Glomerular endothelial cell (primary cell): Measurements from ENCODE around the gene PERP.

- RAMPAGE, long total RNA, result no peak
These were observed 55.3 kb downstream of the IL20RA start for GRCh38 chr6:136989118-136990193.

GRCh38 chr6:137025780-137026095 is 19.0 kb downstream of the IL20RA start:
- RAMPAGE, long total RNA, result no peak

GRCh38 chr6:137041867-137042740 is 2.7 kb downstream of the IL20RA start:
- RAMPAGE, long total RNA, result no peak

GRCh38 chr6:137350421-137350773 is 131.2 kb upstream of the IFNGR1 start:
- RAMPAGE, long total RNA, result no peak

GRCh38 chr6:137389109-137389590 is 105.0 kb downstream of the OLIG3 start:
- RAMPAGE, long total RNA, result no peak

DNA sequence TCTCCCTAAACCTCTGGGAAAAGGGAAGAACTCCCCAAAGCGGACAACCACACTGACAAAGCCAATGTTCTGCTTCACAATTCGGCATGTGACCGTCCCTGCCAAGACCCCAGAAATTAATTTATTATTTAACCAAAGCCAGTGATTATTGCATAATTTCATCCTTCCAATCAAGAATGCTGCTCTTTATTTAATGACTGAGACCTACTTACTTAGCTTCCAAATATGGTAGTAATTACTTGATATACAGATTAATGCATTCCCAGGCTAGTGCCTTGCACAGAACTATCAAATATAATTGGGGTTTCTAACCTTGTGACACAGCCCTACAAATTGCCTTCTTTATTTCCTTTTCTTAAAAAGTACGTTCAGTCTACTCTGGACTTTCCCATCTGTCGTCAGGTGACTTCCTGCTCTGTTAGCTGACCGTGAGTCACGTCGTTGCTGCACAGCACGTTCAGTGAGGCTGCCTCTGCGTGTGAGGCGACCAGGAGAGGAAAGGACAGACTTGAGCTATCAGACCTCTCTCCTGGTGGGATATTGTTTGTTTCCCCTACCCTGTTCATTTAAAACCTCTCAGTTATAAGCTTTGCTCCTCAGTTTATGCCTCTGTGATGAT is 55.8 kb upstream of the TNFAIP3 start:
- RAMPAGE, long total RNA, result no peak

- RAMPAGE, long total RNA, result no peak
These were observed 1.3 kb downstream of the TNFAIP3 start for GRCh38 chr6:137868406-137868705.

DNA sequence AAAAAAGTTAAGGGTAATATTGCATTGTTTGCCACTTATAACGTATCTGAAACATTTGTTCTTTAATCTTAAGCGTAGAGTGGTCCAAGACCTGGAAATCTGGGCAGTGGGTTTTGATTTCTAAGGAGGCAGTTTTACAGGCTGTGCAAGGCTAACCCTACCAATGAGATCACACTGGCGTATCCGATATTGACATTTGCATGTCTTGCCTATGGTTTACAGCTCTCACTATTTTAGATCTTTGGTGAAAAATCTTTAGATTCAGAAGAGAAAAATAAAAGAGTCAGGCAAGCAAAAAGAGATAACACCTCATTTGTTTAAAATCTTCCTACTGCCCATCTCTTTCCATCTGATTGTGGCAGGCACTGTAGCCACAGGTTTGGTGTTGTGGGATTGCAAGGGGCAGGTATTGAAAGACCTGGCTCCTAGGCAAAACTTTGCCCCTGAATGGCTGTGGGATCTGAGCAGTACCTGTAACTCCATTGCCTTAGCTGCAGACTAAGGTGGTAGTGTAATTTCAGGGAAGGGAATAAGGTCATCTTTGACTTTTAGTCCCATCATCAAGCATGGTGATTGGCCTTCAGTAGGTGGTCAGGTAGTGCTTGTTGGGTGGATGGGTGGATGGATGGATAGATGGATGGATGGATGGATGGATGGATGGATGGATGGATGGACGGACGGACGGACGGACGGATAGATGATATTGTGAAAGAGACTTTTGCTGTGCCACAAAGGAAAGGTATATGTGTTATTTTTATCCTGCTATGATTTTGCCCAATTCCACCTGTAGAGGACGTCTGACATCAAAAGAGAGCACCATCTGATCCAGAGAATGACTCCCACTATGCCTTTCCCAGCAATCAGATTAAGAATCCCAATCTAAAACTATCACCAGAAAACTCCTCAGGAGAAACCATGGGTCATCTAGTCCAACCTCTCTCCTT is 1.9 kb downstream of the TNFAIP3 start:
- RAMPAGE, long total RNA, result no peak

DNA sequence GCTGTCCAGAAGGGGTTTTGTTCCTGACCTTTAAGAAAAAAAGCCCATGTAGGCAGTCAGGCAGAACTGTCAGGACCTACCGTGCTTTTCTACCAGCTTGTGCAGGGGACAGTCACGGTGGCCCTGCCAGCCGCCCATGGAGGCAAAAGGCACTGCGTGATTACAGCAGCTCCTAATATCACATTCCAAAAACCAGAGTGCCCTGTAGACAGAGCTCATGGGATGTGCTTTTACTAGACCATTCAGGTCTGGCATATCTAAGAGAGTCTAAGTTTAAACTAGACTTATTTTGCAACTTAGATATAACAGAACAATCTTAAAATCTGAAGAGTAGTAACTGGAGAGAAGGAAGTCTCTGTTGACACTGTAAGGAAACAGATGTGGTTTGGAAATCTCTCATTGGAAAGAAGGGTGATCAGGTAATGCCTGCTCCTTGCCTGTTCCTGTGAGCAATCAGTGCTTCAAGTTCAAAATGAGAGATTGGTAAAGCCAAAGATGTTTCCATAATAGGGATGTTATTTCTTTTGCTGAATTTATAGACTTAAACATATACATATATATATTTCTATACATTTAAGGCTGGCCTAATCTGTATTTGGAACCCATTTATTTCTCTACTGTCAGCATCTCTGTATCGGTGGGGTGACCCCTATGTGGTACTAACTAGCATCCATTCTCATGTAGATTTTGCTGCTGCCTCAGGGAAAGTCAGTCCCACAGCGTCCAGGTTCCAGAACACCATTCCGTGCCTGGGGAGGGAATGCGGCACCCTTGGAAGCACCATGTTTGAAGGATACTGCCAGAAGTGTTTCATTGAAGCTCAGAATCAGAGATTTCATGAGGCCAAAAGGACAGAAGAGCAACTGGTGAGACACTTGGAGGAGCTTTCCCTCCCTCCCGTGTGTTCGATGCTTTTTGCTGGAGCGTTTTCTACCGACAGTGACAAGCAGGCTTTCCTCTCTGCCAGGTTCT is 12.6 kb downstream of the TNFAIP3 start:
- RAMPAGE, long total RNA, result no peak

- RAMPAGE, long total RNA, result no peak
These were observed 18.7 kb downstream of the PERP start for GRCh38 chr6:138088321-138089041.

DNA sequence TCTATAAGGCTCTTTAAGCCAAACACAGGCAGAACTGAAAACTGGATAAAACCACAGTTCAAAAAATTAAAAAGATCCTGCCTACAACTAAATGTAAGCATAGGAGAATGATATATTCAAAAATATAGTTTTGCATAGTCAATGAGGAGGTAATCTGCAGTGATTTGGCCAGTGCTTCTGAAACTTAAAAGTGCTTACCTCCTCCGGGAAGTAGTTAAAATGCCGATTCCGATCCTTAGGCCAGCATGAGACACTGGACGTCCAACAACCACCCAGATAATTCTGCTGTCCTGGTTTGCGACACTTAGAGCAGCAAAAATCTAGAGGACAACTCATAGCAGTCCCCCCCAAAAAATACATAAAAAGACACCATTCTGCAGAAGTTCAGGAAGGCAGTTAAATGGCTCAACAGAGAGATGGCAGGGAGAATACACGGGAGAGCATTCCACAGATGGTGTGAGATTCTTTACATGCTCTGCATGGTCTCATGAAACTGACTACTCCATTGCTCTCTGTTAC is 5.5 kb downstream of the PERP start:
- RAMPAGE, long total RNA, result no peak

GRCh38 chr6:138106792-138107723 is at the start of gene PERP:
Gene PERP (minus strand): TSS chr6:138107419.
- RAMPAGE, long total RNA, result no peak

DNA sequence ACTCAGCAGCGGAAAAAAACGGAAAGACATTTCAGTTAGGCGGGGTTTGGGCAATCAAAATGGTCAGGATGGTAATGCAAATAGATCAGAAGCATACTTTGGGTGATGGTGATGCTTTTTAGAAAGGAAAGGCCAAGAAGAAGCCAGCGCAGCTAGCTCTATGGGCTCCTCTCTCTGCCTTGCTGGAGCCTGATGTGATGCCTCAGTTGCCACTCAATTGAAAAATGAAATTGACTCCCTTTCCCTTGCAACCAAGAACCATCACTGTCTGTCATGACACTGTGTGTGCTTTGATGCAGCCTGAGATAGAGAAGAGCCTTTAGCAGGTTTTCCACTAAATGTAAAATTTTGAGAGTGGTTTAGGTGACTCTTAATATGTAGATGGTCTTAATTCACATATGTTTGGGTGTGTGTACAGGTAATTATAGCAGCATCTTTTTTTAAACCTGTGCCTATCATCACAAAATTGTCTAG is 1.1 kb downstream of the ARFGEF3 start:
- RAMPAGE, long total RNA, result no peak

DNA sequence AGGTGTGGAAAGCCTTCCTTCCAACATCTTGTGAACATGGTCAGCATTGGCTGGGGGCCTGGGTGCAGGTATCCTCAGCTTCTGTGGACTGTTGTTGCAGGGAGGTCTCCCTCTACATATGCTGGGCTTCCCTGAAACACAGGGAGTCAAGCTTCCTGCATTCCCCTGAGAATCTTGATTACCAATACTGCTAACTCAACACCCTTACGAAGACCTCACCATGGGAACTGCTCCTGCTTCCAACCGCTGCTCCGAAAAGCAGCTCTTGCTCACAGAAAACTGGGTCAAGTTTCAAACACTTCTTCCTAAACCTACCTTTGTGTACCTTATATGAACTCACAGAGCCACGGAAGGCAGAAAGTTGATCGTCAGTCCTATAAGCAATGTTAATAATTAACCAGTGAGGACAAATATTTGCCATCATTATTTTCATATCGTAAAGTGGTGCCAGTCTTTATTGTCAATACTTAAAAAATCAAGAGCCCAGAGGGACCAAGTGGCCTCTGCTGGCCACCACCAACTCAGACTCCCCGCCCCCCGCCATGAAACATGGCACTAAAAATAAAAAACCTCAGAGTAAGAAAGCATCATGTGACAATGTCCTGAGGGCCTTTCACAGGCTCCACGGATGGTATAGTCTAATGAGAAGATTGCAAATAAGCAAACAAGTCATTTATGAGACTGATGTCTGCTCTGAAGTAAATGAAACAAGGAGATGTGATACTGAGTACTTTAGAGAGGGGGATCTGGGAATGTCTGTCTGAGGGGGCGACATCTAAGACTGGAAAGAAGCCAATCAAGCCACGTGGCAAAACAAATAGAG is 9.0 kb upstream of the PBOV1 start:
- RAMPAGE, long total RNA, result no peak

DNA sequence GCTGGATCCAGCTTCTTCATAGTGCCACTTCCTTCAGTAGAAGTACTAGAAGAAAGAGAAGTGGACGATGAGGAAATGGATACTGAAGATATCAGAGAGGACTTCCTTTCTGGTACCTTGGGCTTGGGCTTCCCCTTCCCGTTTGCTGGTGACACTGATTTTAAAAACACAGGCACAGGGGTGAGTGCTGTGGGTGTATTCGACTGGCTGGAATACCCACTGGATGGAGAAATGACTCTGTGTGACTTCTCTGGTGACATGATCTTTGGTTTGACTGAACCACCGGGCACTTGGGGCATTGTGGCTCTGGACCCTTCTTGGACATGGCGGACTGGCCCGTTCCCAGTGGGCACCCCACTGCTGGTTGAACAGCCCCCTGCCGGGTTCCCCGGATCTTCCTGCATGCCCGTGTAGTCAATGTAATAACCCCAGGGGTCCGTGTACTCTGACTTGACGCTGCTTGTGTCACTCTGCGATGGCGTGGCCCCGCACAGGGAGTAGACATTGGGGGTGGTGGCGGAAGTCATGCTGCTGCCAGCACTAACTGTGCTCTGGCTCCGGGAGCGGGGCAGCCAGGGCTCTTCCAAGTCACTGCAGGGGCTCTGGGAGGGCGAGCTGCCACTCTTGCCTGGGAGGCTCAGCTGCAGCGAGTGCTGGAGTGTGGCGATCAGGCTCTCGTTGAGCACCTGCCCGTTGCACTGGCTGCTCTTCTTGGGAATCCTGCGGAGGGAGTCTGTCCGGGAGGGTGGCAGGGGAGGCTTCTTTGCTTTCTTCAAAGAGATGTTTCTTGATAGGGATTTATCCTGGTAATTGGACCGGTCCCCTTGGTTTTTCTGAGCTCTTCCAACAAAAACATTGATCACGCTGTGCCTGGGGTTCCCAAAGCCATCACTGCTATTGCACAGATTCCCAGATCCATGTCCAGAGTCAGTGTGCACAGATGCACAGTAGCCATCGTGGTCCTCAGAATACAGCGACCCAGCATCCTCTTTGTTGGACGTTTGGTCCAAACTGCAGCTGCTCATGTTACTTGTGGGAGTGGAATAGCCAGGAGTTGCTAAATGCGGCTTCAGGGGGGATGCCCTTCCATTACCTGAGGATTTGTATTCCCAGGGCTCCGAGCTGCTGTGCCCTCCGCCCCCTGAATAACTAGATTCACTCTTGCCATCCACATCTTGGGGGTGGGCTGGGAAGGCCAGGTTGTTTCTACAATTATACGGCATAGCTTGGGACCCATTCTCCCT is 28.0 kb downstream of the HEBP2 start:
- RAMPAGE, long total RNA, result no peak

DNA sequence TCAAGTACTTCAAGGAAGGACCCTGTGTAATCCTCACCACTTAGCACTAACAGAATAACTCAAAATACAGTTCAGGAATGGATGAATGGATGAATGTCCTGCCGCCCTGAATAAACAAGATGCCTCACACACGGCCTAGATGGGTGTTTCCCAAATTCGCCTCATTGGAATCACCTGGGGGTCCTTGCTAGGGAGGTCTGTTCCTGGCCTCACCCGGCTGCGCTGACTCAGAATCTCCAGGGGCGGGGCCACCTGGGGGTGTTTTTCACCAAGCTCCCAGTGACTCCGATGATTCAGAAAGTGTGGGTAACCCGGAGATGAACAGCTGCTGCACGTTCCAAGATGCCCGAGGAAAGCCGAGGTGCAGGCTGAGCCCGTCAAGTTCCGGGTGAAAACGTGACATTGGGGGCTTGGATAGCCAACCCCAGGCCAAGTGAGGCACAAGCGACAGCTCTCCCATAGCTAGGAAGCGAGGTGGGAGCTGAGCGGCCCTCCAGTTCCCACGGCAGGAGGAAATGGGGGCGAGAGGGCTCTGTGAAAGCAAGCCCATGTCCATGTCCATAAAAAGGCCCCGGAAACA is 90.9 kb upstream of the CCDC28A start:
- RAMPAGE, long total RNA, result no peak

GRCh38 chr6:138693408-138694150 is 80.0 kb upstream of the CCDC28A start:
- RAMPAGE, long total RNA, result no peak

DNA sequence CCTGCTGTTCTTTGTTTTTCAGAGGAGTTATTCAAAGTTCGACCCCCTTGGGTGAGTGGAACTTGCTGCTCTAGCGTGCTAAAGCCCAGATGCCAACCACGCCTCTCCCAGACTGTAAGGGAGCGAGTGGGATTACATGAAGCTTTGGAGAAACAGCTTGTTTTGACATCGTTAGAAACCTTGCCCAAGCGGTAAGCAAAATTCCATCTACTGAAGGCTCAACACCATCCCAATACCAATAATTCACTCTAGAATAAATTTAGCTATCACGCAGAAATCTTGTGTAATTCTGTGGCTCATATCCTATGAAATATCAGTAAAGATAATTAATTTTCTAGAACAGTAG is 48.5 kb downstream of the ECT2L start:
- RAMPAGE, long total RNA, result no peak

DNA sequence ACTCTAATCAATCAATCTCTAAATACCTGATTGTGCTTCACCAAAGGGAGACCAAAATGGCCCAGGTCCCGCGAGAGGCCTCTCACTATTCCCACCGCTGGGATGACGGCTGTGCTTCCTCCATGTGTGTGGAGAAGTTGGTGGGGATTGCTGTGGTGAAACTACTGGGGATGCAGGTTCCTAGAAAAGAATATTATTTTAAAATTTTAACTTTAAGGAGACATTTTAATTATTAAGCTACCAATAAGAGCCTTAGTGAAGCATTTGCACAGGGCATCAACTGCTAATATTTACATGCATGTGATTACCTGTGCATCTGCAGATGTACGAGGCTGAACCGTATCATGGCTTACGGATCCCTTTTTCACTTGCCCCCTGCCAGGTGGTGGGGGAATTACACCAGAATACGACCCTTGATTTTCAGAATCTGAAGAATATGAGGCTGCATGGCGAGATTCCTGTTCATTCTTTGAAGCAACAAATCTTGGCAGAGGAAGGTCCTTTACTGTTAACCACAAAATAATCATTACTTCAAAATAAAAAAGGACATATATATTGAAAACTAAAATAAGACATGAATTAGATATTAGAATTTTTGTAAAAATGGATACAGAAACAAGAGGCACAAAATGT is 42.7 kb downstream of the REPS1 start:
- RAMPAGE, long total RNA, result no peak

DNA sequence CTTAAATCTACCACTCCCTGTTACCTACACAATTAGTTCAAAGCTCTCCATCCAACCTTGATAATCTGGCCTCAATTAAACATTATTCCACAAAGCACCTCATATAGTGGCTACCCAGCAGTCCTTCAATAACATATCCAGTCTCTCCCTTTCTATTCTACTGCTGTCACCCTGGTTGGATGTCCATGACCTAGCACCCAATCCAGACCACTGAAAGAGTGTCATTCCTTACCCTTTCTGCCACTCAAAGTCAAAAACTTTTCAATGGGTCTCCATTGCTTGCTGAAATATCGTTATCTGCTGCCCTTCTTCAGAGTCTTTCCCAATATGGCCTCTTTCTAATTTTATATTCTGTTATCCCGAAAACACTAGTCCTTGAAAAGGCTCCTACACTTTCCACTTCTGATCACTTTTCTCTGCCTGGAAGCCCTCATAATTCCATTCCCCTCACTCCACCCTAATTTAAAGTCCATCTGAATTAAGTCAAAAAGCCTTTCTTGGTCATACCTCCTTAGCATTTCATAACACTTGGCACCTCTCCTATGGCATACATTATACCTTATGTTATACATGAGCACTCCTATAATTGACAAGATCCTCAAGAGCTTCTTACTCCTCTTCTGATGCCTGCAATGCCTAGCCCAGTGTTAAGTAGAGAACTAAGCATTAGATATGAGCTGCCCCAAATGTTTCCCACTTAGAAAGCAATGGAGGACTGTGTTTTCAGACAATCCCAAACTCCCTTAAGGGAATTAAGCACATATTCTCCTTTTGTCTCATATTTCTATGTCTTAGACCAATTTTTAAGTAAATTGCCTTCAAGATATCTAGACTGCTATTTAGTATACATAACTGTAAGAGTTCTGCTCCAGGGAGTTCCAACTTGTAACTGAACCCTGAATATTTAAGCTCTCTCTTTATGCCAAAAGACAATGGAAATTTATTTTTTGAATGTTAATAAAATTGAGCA is 3.0 kb downstream of the REPS1 start:
- RAMPAGE, long total RNA, result no peak